SK-N-SH (cell line): ENCODE measurements around the genes MLLT3, IFNA17, IFNA6 and IFNE.

- RRBS: no CpG with 5 or more reads among the region's 6 CpGs
CAGE:
- cytosol, long polyA plus RNA: no peak
- long polyA plus RNA: no peak
- nucleus, long polyA plus RNA: no peak
Measured at GRCh38 chr9:17394534-17395023, 184.3 kb upstream of the SH3GL2 start.

GRCh38 chr9:17905518-17906044 is 326.7 kb downstream of the SH3GL2 start:
- RRBS: no CpG with 5 or more reads among the region's 16 CpGs
CAGE:
- cytosol, long polyA plus RNA: no peak
- long polyA plus RNA: no peak
- nucleus, long polyA plus RNA: no peak

DNA sequence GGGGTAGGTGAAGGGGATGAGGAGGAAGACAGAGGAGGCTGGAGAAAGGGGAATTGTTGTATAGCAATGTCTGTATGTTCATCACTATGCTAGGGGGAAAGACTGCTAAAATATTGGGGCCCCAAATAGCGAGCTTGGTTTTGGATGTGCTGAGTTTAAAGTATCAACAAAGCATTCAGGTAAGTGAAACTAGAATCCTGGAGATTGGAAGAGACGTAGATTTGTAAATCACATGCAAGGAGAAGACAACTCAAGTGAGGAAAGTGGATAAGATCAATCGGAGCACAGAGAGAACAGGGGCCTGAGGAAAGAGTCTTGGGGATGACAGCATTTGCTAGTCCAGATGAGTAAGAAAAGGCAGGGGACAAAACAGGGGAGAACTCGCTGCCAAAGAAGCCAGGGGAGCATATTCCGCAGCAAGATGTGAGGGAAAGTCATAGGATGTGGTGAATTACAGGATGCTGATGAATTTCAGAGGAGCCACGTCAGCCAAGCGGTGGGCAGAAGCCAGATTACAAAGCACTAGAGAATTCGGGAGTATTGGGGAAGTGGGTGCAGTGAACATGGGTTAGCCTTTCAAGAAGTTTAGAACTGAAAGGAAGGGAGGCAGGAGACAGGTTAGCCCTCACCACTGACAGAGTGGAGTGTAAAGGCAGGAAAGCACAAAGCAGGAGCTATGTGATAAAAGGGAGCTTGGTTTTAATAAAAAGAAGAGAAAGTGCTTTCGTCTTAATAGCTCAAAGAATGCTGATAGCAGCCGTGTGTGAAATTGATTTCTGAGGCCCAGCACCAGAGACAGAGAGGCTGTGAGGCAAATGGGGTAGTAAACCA is 16.6 kb downstream of the ADAMTSL1 start:
- RRBS: no CpG with 5 or more reads among the region's 10 CpGs
CAGE:
- cytosol, long polyA plus RNA: no peak
- long polyA plus RNA: no peak
- nucleus, long polyA plus RNA: no peak

DNA sequence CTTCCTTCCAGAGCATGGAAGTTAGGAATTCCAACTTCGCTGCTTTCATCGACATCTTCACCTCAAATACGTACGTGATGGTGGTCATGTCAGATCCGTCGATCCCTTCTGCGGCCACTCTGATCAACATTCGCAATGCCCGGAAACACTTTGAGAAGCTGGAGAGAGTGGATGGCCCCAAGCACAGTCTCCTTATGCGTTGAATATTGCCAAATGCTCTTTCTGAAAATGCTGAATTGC is 1.1 kb downstream of the RRAGA start:
- RRBS: no CpG with 5 or more reads among the region's 10 CpGs
CAGE:
- cytosol, long polyA plus RNA: no peak
- long polyA plus RNA: no peak
- nucleus, long polyA plus RNA: no peak

- RRBS: no CpG with 5 or more reads among the region's 14 CpGs
CAGE:
- cytosol, long polyA plus RNA: no peak
- long polyA plus RNA: no peak
- nucleus, long polyA plus RNA: no peak
Measured at GRCh38 chr9:19162922-19163508, 35.7 kb upstream of the PLIN2 start.

GRCh38 chr9:19450181-19451563 is 41.9 kb downstream of the ACER2 start:
- RRBS: no CpG with 5 or more reads among the region's 10 CpGs
CAGE:
- cytosol, long polyA plus RNA: no peak
- long polyA plus RNA: no peak
- nucleus, long polyA plus RNA: no peak

DNA sequence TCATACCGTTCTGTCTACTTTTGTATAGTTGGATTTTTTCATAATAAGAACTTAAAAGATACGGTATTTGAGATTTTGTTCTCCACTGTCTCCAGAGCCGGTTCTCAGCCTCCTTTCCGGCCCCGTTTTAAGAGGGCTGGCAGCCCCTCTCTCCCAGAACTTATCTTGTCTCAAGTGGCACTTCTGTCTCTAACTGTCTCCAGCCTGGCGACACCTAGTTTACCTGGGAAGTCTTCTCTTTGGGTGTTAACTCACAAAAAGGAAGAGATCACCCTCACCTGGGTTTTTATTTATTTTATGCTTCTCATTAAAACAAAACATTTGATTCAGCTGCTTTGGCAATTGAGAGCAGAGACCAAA is 48.2 kb downstream of the ACER2 start:
- RRBS: no CpG with 5 or more reads among the region's 6 CpGs
CAGE:
- cytosol, long polyA plus RNA: no peak
- long polyA plus RNA: no peak
- nucleus, long polyA plus RNA: no peak

GRCh38 chr9:20618052-20618832 is 4.1 kb downstream of the MLLT3 start:
- RRBS: no CpG with 5 or more reads among the region's 2 CpGs
CAGE:
- cytosol, long polyA plus RNA: no peak
- long polyA plus RNA: no peak
- nucleus, long polyA plus RNA: no peak

- RRBS: 3% methylated on average over 11 of the region's 80 CpGs
CAGE:
- cytosol, long polyA plus RNA: no peak
- long polyA plus RNA: no peak
- nucleus, long polyA plus RNA: no peak
Measured at GRCh38 chr9:20620278-20621193, 1.8 kb downstream of the MLLT3 start.

- RRBS: no CpG with 5 or more reads among the region's 43 CpGs
CAGE:
- cytosol, long polyA plus RNA: no peak
- long polyA plus RNA: no peak
- nucleus, long polyA plus RNA: no peak
Measured at GRCh38 chr9:20622280-20623040, at the start of gene MLLT3. Gene MLLT3 (minus strand): TSS chr9:20622499.

- RRBS: no CpG with 5 or more reads among the region's 37 CpGs
CAGE:
- cytosol, long polyA plus RNA: no peak
- long polyA plus RNA: no peak
- nucleus, long polyA plus RNA: no peak
Measured at GRCh38 chr9:20658055-20659069, 25.7 kb upstream of the FOCAD start.

DNA sequence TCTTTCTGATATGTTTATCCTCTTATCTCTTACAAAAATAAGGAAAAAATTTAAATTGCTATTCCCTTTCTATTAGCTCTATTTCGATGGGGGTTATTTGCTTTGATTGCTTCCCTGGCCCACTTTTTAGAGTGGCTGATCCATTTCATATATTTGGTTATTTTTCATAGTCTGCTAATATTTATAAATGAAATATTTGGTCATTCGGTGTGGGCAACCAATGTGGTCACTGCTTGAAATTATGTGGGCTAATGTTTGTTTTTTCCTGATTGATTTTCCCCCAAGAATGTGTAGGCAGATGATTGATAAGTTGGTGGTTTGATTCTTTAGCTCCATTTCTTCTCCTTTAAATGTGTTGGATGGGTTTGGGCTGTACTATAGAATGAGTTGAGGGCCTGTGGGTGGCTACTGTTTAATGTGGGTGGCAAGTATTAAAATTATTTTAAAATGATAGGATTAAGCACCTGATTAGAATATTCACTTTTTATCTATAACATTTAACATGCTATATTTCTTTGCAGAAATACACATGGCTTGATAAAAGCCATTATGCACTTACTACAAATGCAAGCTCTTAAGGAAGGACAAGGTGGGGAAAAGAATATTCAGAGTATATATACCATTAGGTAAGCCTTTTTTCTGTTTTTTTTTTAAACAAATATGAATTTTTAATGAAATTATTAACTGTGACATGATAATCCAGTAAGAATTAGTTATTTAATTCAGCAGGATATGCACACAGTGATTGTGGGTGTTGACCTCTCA is 55.8 kb downstream of the FOCAD start:
- RRBS: no CpG with 5 or more reads among the region's 2 CpGs
CAGE:
- cytosol, long polyA plus RNA: no peak
- long polyA plus RNA: no peak
- nucleus, long polyA plus RNA: no peak

- RRBS: no CpG with 5 or more reads among the region's 4 CpGs
CAGE:
- cytosol, long polyA plus RNA: no peak
- long polyA plus RNA: no peak
- nucleus, long polyA plus RNA: no peak
Measured at GRCh38 chr9:20902172-20902927, 129.1 kb downstream of the HACD4 start.

GRCh38 chr9:21030268-21030975 is 1.0 kb downstream of the HACD4 start:
- RRBS: no CpG with 5 or more reads among the region's 7 CpGs
CAGE:
- cytosol, long polyA plus RNA: no peak
- long polyA plus RNA: no peak
- nucleus, long polyA plus RNA: no peak

- RRBS: no CpG with 5 or more reads among the region's 2 CpGs
CAGE:
- cytosol, long polyA plus RNA: no peak
- long polyA plus RNA: no peak
- nucleus, long polyA plus RNA: no peak
Measured at GRCh38 chr9:21228007-21228460, at the start of gene IFNA17. Gene IFNA17 (minus strand): TSS chr9:21228222.

DNA sequence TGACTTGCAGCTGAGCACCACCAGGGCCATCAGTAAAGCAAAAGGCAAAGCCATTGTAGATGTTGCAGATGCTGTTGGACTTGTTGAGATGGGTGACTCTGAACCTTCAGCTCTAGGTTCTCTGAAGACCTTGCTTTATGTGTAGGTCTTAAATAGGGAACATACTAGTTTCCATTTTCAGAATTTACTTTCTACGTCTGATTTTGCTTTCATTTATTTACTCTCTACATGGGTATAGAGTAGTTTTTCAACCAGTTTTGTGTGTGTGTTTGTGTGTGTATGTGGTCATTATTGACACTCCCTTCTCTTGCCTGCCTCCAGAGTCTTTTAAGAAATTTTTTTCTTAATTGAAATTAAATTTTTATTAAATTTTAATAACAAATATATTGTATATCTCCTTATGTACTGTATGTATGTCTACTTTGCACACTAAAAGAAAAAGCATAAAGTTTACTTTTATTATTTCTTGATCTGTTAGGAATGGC is at the start of gene IFNA6:
Gene IFNA6, minus strand, starts transcription at position 54 of the 485 bp plus-strand sequence.
- RRBS: no CpG with 5 or more reads among the region's 1 CpG
CAGE:
- cytosol, long polyA plus RNA: no peak
- long polyA plus RNA: no peak
- nucleus, long polyA plus RNA: no peak

DNA sequence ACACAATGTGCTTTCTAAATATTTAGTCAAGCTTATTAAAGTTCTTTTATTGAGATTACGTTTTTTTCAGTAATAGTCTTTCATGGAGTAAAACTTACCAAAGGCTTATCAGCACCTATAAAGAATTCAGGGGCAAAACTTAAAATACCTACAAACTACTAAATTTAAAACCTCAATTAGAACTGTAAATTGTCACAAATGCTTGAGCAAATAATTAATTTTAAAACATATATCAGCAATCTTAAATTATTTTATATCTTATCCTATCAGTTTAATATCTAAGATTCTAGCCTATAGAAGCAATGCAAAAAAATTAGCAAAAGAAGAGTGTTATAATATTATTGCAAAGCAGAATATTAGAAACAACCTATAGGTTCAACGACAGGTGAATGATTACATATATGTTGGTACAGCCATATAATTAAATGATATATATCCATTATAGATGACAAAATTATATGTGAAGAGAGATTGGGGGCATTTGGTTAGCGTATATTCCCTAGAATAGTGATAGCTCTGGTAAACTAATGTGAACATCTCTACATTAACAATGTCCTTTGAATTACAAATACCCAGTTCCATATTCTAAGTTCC is at the start of gene IFNE:
Gene IFNE, minus strand, starts transcription at position 283 of the 594 bp plus-strand sequence.
- RRBS: no CpG with 5 or more reads among the region's 3 CpGs
CAGE:
- cytosol, long polyA plus RNA: no peak
- long polyA plus RNA: no peak
- nucleus, long polyA plus RNA: no peak

DNA sequence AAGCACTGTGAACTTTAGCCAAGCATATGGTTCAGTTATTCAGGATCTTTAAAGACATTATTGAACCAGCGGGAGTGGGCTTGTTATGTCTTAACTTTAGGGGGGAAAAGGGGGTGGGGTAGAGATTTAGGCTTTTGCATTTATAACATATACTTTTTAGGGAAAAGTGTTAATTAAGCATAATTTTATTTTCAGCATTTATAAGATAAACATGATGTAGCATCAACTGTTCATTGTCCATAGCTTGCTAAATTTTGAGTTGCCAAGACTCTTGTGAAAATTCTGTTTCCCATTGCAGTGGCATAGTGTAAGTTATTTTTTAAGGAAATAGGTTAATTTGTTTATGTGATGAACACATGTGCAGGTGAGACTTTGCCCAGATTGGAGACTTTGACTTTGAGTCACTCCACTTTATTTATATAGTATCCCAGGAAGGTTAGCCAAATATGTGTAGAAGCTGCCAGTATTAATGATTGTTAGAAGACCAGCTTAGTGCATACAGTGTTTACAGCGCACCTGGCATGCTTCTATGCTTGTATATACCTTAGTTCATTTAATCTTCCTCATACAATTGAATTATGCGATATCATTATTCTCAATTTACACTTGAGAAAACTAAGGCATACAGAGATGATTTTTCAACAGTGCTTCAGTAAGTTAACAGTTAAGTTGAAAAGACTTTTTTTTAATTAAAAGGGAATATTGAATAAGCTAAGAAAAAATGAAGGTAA is 50.9 kb downstream of the MTAP start:
- RRBS: no CpG with 5 or more reads among the region's 3 CpGs
CAGE:
- cytosol, long polyA plus RNA: no peak
- long polyA plus RNA: no peak
- nucleus, long polyA plus RNA: no peak

- RRBS: no CpG with 5 or more reads among the region's 5 CpGs
CAGE:
- cytosol, long polyA plus RNA: no peak
- long polyA plus RNA: no peak
- nucleus, long polyA plus RNA: no peak
Measured at GRCh38 chr9:21905957-21906602, 68.6 kb downstream of the CDKN2A start.

GRCh38 chr9:21986811-21987123 is 12.1 kb upstream of the CDKN2A start:
- RRBS: no CpG with 5 or more reads among the region's 2 CpGs
CAGE:
- cytosol, long polyA plus RNA: no peak
- long polyA plus RNA: no peak
- nucleus, long polyA plus RNA: no peak